M059J (cell line): ENCODE results near the gene GPR6.

DNA sequence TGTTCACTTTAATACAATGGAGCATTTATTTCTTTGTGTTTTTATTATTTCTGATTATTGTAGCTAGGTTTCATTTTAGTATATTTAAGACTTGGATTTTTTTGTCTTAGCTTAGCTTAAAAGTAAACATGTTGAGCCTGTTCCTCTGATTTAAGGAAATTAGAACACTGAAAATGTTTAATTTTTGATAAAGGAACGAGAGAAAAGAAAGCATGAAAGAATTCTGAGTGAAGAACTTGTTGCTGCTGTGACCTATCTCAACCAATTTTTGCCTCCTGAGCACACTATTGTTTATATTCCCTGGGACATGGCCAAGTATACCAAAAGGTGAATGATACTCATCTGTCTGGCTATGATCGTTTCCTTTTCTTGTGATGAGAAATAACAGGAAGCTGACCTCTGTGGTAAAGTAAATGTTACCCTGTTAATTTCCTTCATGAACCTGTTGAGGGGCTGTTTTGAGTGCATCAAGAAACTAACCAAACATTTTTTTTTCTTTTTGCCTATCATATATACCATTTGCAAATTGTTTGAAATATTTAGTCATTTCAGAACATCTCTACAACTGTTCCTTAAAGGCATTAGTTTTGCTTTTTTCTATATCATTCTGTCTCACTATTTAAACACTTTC is 69.1 kb downstream of the FIG4 start:
- RAMPAGE, long total RNA: no peak

- RAMPAGE, long total RNA: no peak
Measured at GRCh38 chr6:109977909-109978565, at the start of gene GPR6. GPR6 (plus strand) TSS chr6:109978311.

- RAMPAGE, long total RNA: no peak
Measured at GRCh38 chr6:110475277-110475643, 1.2 kb downstream of the SLC22A16 start.

DNA sequence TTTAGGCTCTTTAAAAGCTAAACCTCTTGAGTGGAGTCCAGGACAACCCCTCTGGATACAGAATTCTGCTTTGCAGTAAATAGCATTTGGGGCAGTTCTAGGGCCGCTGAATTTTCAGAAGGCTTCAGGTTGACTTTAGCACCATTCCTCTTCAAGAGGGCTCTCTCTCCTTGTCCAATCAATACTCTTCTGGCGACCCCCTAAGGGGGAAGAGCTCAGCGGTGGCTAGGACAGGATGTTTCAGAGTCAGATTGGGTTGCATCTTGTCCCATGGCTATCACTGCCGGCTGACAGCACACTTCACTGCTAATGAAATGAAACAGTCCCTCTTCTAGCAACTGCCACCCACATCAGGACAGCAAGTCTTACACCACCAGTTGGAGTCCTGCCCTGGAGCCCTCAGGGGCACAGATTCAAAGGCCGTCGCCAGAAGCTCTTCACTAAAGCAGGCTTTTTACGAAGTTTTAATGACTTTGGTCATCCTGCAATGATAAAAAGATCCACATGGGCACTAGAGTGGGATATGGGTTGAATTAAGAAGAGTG is 65.9 kb upstream of the SLC22A16 start:
- RAMPAGE, long total RNA: no peak

DNA sequence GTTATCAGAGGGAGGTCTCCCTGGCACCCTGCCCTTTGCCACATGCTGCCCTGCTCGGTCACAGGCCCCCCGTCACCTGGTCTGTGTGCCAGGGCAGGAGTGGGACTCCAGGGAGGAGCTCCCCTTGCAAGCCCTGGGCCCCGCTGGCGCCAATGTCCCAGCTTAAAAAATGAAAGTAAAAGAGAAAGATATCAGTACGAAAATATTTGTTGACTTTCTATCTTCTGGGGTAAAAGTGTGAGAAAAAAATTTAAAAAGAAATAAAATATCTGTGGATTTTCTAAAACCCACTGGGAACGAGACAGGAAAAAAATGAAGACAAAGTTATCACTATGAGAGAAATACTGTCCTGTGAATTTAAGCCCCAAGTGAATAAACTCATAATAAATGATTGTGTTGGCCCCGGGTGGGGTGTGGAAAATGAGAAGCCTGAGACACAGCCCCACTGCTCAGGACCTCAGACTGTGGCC is 68.2 kb upstream of the SLC22A16 start:
- RAMPAGE, long total RNA: no peak

- RAMPAGE, long total RNA: no peak
Measured at GRCh38 chr6:110560595-110561081, 84.2 kb upstream of the SLC22A16 start.

DNA sequence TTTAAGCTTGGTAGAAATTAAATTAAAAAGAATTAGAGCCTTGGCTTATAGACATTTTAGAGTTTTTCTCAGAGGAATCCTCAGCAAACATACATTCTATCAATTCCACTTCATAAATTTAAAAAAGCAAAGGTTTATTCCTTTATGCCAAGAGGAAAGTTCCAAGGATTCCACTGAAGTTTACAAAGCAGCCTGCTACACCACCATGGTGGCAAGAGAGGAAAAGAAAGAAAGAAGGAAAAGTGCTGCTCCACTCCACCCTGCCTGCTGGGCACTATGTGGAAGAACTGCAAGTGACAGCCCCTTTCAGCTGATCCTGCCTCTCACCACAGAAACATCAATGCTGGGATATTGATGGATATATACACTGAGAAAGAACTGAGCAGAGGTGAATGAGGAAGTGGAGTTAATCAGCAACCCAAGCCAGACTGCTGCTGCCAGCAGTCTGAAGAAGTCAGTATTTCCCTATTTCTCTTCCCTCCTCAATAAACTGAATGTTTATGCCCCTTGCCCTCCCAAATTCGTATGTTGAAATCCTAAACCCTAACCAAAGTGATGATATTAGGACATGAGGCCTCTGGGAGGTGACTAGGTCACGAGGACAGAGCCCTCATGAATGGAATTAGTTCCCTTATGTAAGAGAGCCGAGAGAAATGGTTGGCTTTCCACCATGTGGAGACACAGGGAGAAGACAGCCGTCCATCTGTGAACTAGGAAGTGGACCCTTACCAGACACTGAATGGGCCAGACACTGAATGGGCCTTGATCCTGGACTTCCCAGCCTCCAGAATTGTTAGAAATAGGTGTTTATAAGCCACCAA is 76.4 kb downstream of the CDK19 start:
- RAMPAGE, long total RNA: no peak

GRCh38 chr6:110959380-110959655 is 812 bp downstream of the GTF3C6 start:
- RAMPAGE, long total RNA: no peak

- RAMPAGE, long total RNA: no peak
Measured at GRCh38 chr6:111255621-111256165, 3.4 kb upstream of the MFSD4B start.

DNA sequence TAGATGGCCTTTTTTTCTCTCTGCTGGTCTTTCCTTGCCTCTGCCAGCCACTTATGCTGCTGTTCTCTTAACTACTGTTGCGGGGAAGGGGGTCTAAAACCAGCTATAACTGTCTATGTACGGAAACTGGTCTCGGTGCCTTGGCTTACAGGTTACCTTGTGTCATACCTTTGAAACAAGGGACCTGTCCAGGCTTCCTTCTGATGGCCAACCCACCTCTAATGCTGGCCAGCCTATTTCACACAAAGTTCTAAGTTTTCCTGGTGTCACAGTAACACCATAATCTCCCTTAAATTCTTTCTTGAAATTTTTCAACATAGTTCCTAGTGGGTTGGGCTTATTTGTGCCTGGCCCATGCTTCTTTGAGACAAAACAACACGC is 30.0 kb downstream of the MFSD4B start:
- RAMPAGE, long total RNA: no peak

- RAMPAGE, long total RNA: no peak
Measured at GRCh38 chr6:111345590-111345935, 86.4 kb downstream of the MFSD4B start.

DNA sequence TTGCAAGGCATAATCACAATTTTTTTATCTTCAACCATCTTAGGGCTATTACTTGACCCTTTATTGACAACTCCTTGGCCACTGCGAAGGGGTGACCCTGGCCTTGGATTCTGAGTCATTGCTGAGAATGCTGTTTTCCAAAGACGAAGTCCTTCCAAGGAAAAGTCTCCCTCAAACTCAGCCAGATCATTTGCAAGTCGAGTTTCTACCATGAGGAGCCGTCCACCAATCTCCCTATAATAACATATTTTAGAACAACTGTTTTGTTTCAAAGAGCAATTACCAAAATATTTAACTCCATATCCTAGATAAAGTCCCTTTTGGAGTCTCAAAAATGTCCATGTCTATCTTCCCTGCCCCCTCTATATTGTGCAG is 108.6 kb downstream of the MFSD4B start:
- RAMPAGE, long total RNA: no peak

GRCh38 chr6:111517809-111518282 is 34.8 kb upstream of the REV3L start:
- RAMPAGE, long total RNA: no peak

DNA sequence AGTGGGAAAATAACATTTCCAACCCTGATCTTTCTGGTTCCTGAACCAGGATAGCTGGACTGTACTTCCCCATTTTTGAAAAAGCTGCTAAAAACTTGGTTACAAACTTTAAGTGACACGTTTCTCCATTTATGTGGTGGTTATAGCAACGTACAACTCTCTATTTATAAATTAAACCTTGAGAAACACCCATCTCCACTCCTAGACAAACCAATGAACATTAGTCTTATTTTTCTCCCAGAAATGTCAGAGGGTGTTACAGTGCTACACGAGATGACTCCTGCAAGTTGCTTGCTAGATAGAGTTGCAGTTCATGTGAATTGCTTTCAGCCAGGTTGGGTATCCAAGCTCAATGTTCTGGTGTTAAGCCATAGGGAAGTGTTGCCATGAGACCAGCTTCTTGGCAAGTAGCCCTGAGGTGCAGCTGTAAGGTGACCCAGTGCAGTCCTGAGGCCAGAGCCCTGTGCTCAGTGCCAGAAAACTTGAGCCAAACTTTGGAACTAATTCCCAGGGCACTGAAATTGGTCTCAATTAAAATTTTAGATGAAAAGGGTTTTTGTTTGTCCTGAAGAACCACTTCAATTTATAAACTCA is 51.3 kb upstream of the REV3L start:
- RAMPAGE, long total RNA: no peak

GRCh38 chr6:111544126-111544510 is 61.1 kb upstream of the REV3L start:
- RAMPAGE, long total RNA: no peak

- RAMPAGE, long total RNA: no peak
Measured at GRCh38 chr6:111591099-111592186, 14.2 kb downstream of the TRAF3IP2 start.

DNA sequence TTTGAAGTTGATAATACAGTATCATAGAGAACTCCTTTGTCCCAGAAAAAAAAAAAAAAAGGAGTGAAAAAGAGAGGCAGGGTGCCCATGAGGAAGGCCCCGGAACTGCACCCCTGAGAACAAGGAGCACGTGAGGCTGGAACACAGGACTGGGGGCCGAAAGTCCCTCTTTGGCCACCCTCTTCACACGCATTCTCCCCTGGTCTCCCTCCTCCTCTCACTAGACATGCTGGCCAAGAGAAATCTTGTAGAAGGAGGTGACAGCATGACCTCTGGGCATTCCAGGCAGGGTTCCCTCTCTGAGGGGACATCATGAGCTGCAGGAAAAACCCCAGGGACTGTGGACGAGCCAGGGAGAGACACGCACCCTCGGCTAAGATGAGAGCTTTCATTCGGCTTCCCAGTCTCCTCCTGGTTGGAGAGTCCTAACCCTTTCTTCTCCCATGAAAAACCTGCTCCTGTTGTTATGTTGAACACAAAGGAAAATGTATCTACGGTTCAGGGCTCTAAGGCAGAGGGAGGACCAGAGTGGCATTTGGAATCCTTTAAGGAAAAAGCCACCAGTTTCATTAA is 62.9 kb upstream of the TRAF3IP2 start:
- RAMPAGE, long total RNA: no peak

GRCh38 chr6:111674271-111674851 is 68.7 kb upstream of the TRAF3IP2 start:
- RAMPAGE, long total RNA: no peak

DNA sequence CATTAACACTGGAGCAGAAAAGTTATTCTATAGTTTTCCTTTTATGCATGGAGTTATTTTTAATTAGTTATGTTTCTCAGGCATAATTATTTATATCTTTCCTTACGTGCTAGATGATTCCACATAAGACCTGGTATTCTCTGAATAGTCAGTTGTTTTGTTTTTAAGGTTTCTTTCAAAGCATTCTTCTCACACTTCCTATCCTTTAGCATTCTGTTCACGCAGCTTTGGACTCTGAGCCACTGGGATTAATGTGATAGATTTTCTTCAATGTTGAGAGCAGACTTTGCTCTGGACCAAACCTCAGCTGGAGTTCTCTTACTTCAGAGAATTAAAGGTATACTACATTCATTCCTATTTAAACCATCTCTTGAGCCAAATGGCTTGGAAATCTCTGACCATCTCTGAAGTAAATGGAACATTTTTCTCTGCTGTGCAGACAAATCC is 70.7 kb upstream of the TRAF3IP2 start:
- RAMPAGE, long total RNA: no peak

- RAMPAGE, long total RNA: no peak
Measured at GRCh38 chr6:111678838-111679504, 73.3 kb upstream of the TRAF3IP2 start.